Measurements from ENCODE around the gene TACC2.

- RRBS, result no CpG with 5 or more reads among the region's 6 CpGs
These were observed 19.8 kb downstream of the MCMBP start for GRCh38 chr10:119852788-119853377.

DNA sequence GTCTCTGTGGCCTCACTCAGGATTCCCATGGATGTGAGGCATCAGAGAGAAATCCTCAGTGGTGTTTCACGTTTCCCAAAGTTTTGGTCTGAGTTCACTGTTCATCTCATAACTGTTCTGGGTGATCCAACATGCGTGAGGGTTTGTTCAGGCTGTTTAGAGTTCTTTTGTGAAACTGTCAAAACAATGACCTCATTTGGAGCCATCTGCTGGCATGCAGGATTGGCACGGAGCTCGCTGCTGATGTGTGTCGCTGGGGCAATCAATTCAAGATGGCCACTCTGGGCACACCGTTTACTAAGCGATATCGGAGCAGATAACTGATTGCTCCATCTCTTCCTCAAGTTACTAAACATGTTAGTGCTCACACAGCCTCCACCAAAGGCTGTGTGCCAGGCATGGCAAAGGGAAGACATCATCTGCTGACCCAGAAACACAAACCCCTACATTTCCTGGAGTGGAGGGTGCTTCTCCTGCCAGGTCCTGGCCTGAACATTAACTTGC is 365.6 kb downstream of the WDR11 start:
- RRBS, result no CpG with 5 or more reads among the region's 8 CpGs

DNA sequence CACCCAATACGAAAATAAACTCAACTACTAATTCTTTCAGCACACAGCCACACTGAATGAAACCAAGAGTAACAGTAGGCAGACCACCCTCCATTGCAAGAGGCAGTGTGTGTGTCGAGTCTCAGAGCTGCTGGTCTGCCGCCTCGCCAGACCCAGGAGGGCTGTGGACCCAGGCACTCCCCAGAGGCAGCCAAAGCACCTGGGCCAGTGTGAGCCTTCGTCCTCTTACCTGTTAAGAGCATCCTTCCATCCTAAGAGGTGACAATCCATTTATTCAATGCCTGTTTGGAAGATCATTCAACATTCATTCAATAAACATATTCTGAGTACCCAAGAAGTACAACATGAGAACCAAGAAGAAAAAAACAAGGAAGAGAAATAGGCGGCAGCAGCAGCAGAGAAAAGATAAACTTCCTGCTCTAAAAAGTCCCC is 238.7 kb downstream of the FGFR2 start:
- RRBS, result no CpG with 5 or more reads among the region's 6 CpGs

DNA sequence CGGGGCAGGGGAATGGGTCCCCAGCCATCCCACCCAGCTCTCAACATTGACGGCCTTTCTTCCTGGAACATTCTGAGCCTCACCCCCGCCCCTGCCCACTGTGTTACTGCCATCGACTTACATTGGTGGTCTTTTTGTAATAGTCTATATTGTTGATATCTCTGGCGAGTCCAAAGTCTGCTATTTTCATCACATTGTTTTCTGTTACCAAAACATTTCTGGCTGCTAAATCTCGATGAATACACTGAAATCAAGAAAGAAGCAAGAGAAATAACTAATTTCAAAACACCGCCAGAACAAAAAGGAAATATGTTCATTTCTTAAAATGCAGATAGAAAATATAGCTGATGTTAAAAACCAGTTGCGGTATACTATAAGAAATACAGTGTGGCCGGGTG is 110.4 kb downstream of the FGFR2 start:
- RRBS, result no CpG with 5 or more reads among the region's 9 CpGs

DNA sequence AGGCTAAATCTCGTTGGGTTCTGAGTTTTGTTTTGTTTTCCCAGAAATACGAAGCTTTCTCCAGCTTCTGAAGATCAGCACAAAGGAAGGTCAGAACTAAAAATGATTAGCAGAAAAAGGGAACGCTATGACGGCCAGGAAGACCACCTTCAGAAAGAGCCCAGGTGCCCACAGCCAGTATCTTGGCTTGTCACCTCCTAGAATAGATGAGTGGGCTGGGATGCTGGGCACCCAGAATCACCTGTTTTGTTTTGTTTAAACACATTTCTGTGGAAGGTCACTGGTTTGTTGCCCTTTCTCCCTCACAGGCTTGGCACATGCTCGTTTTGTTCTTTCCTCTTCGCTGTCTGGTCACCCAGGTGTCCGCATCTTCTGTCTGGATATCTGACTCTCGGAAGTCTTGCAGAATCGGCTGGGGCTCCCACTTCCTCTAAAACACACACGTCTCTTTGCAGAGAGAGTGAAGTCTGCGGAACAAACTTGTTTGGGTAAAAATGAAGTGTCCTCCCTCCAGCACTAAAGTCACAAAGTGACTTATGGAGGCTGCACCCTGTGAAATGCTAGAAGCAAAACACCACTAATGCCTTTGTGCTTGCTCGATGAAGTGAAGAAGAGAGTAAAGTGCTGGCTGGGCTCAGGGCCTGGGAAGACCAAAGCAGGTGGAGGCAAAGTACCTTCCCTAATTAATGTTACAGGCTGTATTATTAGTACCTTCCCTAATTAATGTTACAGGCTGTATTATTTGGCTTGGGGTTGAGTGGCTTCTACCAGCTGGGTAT is 71.6 kb downstream of the FGFR2 start:
- RRBS, result no CpG with 5 or more reads among the region's 12 CpGs

- RRBS, result no CpG with 5 or more reads among the region's 9 CpGs
These were observed 70.5 kb downstream of the FGFR2 start for GRCh38 chr10:121527507-121528329.

- RRBS, result no CpG with 5 or more reads among the region's 8 CpGs
These were observed 48.1 kb downstream of the FGFR2 start for GRCh38 chr10:121549999-121550765.

GRCh38 chr10:121595723-121597013 is 2.1 kb downstream of the FGFR2 start:
- RRBS, result no CpG with 5 or more reads among the region's 40 CpGs

DNA sequence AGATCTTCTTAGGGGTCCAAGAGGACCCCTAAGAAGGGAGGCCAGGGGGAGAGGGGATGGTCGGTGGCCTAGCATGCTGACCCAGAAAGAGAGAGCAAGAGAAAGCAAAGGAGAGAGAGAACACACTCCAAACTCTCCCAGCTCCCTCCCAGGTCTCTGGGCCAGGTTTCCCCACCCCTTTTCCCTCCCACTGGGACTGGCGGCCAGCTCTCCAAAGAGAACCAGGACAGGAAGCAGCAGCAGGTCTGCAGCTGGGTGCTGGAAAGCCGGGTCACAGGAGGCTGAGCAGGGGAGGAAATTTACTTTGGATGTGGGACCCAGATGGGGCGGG is 70.4 kb upstream of the FGFR2 start:
- RRBS, result no CpG with 5 or more reads among the region's 4 CpGs

DNA sequence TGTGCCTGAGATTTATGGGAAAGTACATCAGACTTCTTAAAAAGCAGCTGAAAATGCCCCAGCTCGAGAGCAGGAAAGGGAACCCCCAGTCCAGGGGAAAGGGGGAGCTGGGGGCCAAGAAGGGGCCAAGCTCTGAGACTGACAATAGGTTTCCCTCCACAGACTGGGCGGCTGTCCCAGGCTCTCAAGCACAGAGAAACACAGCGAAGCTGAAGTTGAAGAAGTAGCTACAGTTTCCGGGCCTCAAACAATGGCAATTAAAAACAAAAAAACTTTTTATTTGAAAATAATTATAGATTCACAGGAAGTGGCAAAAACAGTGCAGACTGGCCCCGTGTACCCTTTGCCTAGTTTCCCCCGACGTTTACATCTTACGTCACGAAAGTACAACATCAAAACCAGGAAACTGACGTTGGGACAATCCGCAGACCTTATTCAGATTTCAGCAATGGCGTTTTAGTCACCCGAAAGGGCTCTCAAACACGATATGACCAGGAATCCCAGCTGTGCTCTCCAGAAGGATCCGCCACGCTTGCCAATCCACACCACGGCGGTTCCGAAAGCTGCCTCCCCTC is 84.0 kb upstream of the FGFR2 start:
- RRBS, result no CpG with 5 or more reads among the region's 19 CpGs

DNA sequence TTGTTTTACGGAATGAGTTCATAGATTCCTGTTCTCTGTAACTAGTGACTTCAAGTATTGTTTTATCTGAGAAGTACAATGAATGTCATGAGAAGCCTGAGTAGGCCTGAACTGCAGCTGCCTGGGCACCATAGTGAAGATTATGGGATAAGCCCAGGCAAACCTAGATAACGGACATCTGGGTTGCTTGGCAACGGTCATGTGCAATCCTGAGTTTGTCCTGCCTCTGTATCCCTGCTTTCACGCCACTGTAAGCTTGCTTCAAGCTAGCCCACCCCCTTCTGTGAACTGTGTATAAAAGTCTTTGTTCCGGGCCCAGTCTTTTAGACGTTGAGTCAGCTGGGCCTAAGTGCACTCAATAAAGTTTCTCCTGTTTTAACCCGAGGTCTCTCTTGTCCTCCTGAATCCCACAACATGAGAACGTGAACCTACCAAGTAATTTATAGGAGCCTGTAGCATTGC is 6.3 kb downstream of the ATE1 start:
- RRBS, result no CpG with 5 or more reads among the region's 8 CpGs

DNA sequence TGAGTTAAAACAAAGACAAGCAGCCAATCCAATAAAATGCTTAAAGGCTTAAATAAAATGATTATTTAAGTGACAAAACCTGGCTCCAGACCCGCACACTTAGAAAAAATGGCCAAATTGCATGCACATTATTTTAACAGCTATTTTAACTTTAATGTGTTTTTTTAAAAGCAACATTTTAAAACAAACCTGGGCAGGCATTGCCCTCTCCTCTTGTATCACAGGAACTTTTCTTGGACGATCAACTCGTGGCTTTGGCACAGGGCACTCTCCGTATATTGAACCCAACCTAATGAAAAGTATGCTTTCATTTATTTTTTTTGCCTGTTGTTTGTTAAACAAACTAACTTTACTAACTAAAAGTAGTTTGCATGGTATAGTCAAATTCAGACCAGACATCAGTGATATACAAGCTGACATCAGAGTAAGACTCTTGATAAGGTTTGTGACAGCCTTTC is 9.9 kb downstream of the NSMCE4A start:
- RRBS, result no CpG with 5 or more reads among the region's 4 CpGs

DNA sequence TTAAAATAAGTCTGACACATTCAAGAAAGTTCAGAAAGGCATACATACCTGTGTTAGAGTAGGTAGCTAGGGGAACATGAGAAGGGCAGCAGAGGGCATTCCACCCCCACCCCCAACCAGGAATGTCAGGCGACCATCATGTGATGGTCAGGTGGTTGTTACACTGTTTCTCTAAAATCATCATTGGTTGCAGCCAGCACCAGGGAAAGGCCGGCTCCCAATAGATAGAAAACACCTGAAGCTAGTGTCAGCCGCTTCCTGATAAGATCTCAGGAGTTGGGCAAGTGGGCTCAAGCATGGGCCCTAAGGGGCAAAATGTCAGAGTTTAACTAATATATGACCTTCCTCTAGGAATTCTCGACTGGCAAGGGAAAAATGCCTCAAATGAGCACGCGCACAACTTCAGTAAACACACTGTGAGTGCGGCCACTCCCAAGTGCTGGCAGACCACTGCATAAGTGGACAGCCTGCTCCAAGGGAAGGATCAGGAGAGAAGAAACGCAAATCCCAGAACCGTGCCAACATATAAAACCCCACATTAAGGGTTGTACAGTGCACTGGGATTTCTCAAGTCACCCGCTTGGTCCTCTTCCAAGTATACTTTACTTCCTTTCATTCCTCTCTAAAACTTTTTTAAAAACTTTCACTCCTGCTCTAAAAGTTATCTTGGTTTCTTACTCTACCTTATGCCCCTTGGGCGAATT is at the start of gene TACC2:
TACC2 (plus strand) TSS at position 455 of the 704 bp plus-strand sequence.
- RRBS, result no CpG with 5 or more reads among the region's 11 CpGs

DNA sequence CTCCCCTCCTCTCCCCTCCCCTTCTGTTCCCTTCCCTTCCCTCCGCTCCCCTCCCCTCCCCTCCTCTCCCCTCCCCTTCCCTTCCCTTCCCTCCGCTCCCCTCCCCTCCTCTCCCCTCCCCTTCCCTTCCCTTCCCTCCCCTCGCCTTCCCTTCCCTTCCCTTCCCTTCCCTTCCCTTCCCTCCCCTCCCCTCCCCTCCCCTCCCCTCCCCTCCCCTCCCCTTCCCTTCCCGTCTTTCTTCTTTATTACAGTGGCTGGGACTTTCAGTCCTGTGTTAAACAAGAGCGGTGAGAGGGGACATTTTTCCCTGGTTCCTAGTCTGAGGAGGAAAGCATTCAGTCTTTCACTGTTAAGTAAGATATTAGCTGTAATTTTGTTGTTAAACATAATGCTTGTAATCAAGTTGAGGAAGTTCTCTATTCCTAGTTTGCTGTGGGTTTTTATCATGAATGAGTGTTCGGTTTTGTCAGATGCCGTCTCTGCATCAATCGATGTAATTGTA is 39.9 kb downstream of the TACC2 start:
- RRBS, result no CpG with 5 or more reads among the region's 8 CpGs

- RRBS, result no CpG with 5 or more reads among the region's 8 CpGs
These were observed 67.6 kb downstream of the TACC2 start for GRCh38 chr10:122056444-122057088.

GRCh38 chr10:122164902-122165142 is 106.3 kb upstream of the BTBD16 start:
- RRBS, result no CpG with 5 or more reads among the region's 7 CpGs

DNA sequence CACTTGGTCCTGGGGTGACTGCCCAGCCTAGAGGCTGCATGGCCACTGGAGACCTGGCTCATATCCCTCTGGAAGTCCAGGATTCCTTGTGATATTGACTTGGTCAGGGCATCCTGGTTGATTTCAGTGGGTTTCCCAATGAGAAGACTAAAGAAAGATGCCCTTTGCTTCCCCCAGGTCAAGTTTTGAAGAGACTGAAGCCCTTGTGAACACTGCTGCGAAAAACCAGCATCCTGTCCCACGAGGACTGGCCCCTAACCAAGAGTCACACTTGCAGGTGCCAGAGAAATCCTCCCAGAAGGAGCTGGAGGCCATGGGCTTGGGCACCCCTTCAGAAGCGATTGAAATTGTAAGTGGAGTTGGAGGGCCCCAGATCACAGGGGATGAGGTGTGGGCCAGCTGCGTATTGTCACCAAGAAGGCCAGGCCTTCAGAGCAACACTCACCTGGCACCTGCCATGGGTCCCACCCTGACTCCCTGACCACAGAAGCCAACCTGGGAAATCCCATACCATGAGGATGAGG is 43.4 kb upstream of the BTBD16 start:
- RRBS, result no CpG with 5 or more reads among the region's 4 CpGs

GRCh38 chr10:122241570-122242271 is 29.4 kb upstream of the BTBD16 start:
- RRBS, result no CpG with 5 or more reads among the region's 11 CpGs

GRCh38 chr10:122298748-122299191 is 27.7 kb downstream of the BTBD16 start:
- RRBS, result 70% methylated on average over 1 of the region's 11 CpGs